ENCODE measurements around a stretch of chr4.

- PRO-cap, 7 experiments, result no peak in any of the 7 experiments
Measured at GRCh38 chr4:72752-73116, 19.6 kb downstream of the ZNF595 start.

- PRO-cap, 7 experiments, result no peak in any of the 7 experiments
Measured at GRCh38 chr4:577441-578412, 1.6 kb upstream of the TMEM271 start.

GRCh38 chr4:670912-671413, 3.1 kb downstream of the ATP5ME start:
- PRO-cap, 7 experiments, result peak in 1 of 7 experiments; most common minus-strand start chr4:671388 (in 1)

GRCh38 chr4:680672-681470, 6.5 kb downstream of the MYL5 start:
- PRO-cap, 7 experiments, result peak in 6 of 7 experiments; most common plus-strand start chr4:681195 (in 2); most common minus-strand start chr4:681130 (in 3)

GRCh38 chr4:721023-722220, 15.8 kb downstream of the PCGF3 start:
- PRO-cap, 7 experiments, result no peak in any of the 7 experiments

DNA sequence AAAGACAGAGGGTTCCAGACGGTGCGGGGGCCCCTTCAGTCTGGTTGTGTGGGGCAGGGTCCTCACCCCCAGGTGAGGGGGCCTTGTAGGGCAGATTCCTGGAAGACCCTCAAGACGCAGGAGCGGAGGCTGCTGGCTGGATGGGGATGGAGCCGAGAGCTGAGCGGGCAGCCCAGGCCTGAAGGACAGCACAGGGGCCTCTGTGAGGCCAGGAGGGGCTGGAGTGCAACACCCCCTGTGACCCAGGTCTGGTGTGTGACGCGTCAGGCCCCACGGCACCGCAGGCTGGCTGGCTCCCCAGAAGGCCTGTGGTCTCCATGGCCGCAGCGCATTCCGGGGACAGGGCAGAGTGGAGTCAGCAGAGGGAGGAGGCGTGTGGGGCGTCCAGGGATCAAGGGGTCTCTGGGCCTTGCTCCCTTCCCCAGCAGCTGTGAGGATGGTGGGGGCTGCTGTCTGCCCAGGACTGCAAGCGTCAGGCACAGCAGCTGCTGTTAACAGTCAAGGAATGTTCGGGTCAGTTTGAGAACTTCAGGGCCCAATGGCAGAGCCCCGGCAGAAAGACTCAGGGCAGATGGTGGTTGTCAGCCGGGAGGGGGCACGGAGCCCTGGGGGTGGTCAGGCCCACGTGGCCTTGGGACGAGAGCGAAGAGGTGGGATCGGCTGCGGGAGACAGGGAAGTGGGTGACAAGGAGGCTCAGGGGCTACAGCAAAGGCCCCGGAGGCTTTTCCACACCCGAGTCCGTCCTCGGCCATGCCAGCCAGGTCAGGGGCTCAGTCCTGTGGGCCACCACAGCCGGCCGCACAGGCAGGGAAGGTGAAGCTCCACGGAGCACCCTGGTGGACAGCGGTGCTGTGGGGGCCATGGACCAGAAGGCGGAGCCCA, 18.2 kb downstream of the PCGF3 start:
- PRO-cap, 7 experiments, result no peak in any of the 7 experiments

- PRO-cap, 7 experiments, result no peak in any of the 7 experiments
Measured at GRCh38 chr4:726063-726527, 20.5 kb downstream of the PCGF3 start.

DNA sequence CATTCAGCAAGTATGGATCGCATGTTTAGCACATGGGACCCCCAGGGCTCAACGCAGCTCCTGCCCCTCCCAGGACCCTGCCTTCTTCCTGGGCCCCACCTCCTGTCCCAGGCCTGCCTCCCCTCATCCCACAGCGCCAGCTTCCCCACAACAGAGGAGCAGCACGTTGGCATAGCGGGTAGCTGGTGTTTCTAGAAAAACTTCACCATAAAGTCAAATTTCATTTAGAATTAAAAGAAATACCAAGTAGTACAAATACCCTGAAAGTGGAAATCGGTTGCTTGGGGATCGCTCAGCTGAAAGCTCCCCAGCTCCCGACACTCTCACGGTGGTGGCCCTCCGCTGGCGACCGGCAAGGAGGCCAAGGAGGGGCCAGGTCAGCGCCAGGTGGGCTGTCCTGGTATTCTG, 32.1 kb downstream of the PCGF3 start:
- PRO-cap, 7 experiments, result no peak in any of the 7 experiments

DNA sequence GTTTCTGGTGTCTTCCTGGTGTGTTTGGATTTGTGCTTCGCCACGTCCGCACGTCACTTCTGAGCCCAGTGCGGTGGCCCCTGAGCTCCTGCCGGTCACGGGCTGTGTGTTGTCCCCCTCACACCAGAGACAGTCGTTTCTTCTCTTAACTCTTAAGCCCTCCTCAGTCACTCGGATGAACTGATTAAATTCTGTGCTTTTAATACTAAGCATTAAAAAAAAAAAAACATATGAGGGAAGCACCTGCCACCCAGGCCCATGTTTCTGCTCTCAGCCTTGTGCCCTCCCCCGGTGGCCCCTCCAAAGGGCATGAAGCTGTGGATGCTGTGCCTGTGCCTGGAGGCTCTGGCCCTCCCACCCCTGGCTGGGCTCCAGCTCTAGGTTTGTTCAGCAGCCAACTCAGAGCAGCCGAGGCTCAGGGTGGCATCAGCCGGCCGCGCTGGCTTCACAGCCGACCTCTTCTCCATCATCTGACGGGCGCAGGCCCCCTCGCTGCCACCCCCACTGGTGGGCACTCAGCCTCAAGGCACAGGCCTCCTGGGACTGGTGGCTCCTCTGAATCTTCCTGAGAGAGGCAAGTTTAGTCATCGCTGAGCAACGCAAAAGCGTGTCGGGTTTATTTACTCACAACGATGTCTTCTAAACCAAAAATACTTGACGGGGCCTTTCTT, 45.9 kb downstream of the PCGF3 start:
- PRO-cap, 7 experiments, result no peak in any of the 7 experiments

GRCh38 chr4:753977-754921, 48.6 kb downstream of the PCGF3 start:
- PRO-cap, 7 experiments, result no peak in any of the 7 experiments

GRCh38 chr4:763358-764310, 58.0 kb downstream of the PCGF3 start:
- PRO-cap, 7 experiments, result no peak in any of the 7 experiments

- PRO-cap, 7 experiments, result peak in 2 of 7 experiments; most common minus-strand start chr4:766150 (in 2)
Measured at GRCh38 chr4:765655-766532, 60.0 kb downstream of the CPLX1 start.

DNA sequence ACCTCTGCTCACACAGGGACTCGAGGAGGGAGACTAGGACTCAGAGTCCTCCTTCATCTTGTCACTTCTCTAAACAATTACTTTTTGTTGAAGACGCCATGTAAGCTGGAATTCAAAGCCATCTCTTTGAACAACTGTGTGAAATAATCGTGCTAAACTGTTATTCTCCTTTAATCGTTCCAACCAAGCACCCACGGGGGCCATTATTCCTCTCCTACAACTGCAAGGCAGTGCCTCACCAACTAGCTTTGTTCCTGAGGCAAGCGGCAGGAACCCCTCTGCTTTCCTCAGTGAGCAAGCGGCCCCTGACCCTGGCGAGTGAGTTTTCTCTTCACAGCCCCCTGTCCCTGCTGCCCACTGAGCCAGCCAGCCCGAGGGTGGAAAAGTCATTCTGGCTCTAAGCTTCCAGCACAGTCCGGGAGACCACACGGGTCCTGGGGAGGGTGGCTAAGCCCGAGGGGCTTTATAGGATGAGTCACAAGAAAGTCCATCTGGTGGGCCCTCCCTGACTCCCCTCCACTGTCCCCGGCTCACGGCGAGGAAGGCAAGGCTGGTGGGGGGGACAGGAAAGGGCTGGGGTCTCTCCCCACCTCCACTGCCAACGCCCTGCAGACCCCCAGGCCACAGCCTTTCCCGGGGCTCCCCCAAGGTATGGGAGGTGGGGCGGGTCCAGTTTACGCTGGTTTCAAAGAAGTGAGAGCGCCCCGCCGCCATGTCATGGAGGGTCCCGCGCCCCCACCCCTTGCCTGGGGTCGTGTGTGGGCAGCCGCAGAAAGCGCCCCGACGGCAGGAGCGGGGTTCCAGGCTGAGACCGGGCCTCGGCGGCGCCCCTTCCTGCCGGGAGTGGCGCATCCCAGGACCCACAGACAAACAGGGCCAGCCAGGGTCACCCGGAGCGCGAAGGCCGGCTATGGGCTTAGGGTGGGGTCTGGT, 45.1 kb downstream of the CPLX1 start:
- PRO-cap, 7 experiments, result no peak in any of the 7 experiments

GRCh38 chr4:924137-924407, 8.0 kb downstream of the GAK start:
- PRO-cap, 7 experiments, result peak in 2 of 7 experiments; most common plus-strand start chr4:924295 (in 2); most common minus-strand start chr4:924267 (in 1)

GRCh38 chr4:995449-996057, 2.3 kb upstream of the SLC26A1 start:
- PRO-cap, 7 experiments, result no peak in any of the 7 experiments

DNA sequence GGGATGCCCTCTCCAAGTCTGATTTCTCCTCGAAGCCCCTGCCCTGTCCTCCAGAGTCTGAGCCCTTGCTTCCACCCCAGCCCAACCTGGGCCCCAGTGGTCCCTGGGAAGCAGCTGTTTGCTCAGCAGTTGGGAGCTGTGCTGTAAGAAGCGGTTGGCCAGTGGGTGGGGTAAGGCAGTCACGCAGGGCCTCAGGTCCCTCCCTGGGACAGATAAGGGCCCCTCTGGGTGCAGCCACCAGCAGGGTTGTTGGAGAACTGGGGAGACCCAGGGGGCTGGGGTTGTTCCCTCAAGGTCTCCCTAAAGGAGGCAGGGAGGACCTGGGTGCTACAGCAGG, 2.8 kb upstream of the SLC26A1 start:
- PRO-cap, 7 experiments, result no peak in any of the 7 experiments

DNA sequence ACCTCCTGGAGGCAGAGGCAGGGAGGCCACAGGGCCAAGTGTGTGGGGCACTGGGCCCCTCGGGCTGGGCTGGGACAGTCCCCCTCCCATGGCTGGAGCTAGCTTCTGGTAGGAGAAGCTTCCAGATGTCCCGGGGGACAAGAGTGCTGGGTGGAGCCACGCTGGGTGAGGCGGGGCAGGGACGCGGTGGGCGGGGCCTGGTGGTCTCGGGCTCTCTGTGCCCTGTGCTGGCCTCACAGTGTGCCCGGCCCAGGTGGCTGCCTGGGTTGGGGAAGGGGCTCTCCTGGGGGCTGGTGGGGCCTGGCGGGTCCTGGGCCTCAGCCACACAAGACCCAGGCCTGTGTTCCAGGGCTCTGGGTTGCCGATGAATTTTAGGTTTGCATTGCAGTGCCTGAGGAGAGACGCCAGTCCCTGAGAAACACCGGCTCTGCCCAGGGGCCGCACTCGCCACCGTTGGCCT, 18.8 kb downstream of the FGFRL1 start:
- PRO-cap, 7 experiments, result no peak in any of the 7 experiments

GRCh38 chr4:1058753-1059065, 47.3 kb downstream of the FGFRL1 start:
- PRO-cap, 7 experiments, result no peak in any of the 7 experiments

DNA sequence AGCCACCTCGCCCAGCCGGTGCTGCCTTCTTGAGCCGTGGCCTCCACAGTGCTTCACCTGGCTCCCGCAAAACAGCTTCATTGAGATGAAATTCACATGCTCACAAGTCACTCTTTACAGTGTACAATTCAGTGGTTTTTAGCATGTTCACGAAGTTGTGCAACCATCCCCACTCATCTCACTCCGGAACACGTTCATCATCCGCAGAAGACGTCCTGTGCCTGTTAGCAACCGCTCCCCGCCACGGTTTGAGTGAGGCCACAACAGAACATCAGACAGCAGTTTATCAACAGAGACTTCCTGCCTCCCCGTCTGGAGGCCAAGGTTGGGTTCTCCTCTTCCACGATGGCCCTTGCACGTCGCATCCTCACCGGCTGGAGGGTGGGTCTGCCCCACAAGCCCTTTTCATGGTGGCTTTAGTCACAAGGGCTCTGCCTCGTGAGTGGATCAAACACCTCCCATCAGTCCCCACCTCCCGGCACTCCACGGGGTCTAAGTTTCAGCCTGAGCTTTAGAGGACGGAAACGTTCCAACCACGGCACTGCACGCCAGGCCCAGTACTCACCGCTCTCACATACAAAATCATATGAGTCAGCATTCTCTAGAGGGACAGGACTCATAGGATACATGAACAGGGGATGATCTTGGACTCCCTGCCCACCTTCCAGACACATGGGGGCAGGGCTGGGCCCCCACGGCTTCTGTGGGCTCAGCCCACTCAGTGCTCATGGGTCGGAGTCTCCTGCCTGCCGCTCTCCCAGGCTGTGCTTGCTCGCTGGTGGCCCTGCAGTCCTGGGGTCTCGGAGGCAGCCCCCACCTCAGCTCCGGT, 29.7 kb upstream of the SPON2 start:
- PRO-cap, 7 experiments, result peak in 7 of 7 experiments; most common plus-strand start position 289 of the sequence (in 6); most common minus-strand start position 250 of the sequence (in 6)

DNA sequence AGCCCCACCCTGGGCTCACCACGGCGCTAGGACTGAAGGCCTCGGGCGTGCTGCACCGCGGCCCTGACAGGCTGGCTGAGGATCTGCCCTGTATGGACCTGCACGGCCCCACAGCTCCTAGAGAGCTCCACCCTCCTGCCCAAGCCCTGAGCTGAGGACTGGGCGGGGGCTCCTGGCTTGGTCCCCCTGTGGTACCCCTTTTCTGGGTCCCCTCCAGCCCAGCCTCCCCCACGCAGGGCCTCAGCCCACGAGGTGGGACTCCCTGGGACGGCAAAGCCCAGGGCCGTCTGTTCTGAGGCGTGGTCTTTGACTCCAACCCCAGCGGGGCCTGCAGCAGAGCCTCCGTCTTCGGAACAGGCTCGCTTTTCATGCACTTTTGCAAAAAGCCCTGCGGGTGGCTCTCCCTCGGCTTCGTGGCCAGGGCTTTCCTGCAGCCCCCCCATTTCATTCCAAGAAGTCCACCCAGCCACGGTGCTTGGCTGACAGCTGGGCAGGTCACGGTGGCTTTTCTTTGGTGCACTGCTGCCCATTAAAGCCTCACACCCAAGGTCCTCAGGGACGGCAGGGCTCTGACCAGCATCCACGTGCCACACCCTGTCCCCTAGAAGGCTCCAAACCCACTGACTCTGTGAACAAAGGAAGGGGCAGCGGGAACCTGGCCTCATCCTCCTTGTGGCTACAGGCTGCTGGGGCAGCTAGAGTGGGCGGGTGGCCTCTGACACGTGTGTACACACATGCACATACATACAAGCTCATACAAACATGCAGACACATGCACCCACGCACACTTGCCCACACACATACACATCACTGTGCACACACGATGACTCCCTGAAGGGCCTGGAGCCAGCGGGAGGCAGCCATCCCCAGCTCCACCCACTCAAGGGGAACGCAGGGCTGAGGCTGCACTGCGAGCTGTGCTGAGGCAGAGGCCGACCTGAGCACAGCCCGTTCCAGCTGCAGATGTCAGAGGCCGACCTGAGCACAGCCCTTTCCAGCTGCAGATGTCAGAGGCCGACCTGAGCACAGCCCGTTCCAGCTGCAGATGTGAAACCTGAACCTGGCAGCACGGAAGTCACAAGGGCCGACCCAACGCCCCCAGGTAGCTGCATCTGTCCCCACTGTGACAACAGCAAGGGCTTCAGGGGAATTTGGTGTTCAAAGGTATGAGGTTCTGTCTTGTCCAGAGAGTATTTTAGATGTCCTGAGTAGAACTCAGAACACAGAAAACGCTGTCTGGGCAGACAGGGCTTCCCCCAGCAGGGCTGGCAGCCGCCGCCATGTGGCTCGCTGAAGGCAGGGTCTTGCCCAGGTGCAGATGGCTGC, 33.9 kb downstream of the CTBP1 start:
- PRO-cap, 7 experiments, result peak in 1 of 7 experiments; most common minus-strand start position 470 of the sequence (in 1)

Measured in T-cell (primary cell).